Heart right ventricle (tissue), 2 donors: ENCODE measurements around the gene LRRC14B.

DNA sequence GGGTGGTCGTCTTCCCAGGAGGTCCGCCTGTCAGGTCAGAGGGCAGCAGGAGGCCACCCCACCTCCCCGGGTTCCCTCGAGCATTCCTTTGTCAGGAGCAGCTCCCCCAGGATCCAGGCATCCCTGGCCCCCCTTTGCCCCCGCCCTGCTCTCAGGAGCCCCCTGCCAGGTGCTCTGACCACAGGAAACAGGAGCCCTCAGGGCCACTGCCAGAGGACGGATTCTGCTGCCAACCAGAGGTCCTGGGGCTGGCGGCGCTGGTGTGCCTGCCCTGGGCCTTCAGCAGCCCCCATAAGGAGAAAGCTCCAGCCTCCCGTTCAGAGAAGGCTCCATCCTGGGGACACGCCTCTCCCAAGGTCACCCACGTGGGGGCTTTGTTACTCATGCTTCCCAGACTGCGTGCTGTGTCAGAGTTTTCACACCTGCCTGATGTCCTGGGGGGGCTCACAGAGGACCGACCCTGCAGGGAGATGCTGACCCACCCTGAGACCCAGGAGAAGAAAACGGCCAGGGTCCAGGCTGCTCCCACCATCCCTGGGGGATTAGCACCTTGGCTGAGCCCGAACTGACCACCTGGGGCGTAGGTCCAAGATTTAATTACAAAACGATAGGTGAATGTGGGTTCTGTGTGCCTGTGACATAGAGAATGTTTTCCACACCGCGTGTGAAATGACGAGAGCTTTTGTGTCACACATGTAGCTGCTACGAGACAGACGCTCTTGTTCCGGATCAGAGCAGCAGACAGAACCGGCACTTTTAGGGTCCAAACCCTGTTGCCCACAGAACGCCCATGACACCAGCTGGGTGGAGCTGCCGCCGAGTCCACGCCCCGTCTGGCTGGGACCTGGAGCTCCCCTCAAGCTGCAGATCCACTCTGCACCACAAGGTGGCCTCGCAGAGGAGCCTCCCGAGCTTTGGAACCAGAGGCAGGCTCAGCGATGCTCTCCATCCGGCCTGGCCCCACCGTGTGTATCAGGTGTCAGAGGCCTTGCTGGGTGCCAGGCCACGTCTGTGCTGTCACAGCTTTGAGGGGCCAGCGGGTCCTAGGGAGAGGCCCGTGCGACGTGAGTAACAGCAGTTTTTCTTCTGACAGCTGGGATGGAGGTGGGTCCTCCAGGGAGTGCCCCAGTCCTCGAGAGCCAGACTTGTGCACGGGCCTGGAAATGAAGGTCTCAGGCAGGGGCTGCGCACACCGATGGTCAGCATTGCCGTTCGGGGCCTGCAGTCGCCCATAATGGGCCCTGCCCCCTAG lies 3.0 kb upstream of the LRRC14B start:
- PRO-cap, 2 experiments: no peak in any of the 2 experiments

GRCh38 chr5:190974-192162 lies at the start of gene LRRC14B:
Gene LRRC14B (plus strand): TSS chr5:191495.
- PRO-cap, 2 experiments: peak in 2 of 2 experiments; most common plus-strand start chr5:191495 (in 2); most common minus-strand start chr5:191092 (in 2)

GRCh38 chr5:200826-201575 lies 9.7 kb downstream of the LRRC14B start:
- PRO-cap, 2 experiments: no peak in any of the 2 experiments

DNA sequence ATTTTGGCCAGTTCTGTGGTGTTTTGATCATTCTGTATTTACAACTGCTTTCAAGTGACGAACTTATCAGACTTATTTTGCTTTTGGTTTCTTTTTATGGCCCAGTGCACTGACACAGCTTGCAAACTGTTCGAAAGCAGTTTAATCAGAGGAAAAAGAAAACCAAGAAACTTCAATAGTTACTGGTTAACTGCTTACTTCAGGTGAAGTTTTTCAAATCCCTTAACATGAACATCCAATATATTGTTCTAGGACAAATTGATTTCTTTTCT lies 2.0 kb downstream of the SDHA start:
- PRO-cap, 2 experiments: no peak in any of the 2 experiments

- PRO-cap, 2 experiments: no peak in any of the 2 experiments
These were observed 287 bp downstream of the AHRR start for GRCh38 chr5:321854-322148.

DNA sequence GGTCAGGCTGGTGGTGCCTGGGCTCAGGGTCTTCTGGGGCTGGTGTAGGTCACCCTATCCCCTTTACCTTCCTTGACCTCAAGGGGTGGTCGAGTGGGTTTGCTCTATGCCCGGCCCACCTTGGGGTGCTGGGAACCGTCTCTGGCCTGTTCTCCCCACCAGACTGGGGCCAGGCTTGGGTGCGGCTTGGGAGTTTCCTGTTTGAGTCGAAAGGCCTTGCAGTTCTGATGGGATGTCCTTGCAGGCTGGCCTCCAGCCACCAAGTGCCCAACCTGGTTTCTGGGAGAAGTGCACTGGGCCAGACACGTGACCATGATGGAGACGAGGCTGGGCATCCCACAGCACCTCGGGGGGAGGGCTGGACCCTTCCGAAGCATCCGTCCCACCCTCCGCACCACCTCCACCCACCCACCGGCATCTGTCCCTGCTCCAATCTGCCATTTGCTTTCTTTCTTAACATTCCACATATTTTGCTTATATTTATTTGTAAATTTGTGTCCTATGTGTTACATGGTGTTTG lies 3.8 kb downstream of the AHRR start:
- PRO-cap, 2 experiments: no peak in any of the 2 experiments

GRCh38 chr5:473716-474705 lies 31.0 kb downstream of the EXOC3 start:
- PRO-cap, 2 experiments: no peak in any of the 2 experiments

DNA sequence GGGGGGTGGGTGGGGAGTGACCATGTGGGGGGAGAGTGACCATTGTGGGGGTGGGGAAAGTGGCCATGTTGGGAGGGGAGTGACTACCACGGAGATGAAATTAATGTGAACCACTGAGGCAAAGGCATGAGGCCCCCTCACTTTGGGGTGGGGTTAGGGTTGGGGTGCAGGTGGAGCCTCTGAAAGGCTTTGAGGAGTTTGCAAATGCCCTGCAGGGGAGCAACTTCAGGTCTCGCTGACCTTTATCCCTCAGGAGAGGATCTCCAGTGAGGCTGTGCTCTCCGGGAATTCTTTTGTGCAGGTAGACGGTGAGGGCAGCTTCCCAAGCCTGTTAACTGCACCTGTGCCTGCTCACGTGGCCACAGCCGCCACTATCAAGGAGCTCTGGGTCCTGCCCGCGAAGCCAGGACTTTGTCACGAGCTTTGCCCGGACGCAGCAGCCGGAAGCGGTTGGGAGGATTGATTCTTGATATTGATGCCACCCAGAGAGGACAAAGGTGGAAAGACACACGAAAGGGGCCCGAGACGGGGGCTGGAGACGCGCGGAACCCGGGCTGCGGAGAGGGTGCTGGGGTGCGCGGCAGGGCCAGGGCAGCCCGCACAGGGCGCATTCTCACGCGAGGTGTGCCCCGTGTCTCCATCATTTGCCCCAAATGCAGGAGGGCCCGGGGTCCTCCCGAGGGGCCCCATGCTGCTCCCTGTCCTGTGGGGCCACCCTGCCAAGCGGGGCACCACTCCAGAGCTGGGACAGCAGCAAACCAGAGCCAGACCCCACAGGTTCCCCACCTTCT lies 18.3 kb downstream of the SLC9A3 start:
- PRO-cap, 2 experiments: no peak in any of the 2 experiments

GRCh38 chr5:518653-519267 lies 5.5 kb downstream of the SLC9A3 start:
- PRO-cap, 2 experiments: no peak in any of the 2 experiments

DNA sequence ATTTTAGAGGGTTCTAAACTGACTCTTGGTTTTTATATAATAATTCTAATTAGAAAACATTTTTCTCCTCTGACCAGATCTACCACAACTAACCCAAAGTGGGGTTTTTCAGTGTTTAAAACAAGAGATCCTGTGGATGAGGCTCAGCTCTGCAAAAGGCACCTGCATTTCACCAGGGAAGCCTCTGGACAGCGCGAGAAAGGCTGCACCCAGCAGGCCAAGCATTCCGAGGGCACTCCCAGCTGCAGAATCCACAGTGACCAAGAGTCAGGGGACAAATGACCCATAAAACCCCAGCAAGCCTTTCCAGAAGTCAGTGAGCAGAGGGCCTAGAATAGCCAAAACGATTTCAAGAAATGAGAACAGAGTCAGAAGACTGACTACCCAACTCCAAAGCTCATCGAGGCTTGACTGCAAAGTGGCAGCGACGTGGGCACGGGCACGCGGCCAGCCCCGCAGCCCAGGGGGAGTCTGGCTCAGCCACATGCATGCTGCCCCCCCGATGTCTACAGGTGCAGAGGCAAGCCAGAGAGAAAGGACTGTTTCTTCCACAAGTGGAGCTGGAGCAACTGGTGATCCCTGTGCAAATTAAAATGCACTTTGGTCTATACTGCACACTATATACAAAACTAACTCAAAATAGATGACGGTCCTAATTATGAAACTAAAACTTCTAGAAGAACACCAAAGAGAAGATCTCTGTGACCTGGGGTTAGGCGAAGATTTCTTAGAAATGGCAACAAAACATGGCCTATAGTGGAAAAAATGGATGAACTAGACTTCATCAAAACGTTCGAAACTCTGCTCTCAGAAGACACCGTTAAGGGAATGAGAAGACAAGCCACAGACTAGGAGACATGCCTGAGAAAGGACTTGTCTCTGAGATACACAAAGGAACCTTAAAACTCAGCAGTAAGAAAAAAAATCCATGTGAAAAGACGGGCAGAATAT lies 26.1 kb downstream of the TPPP start:
- PRO-cap, 2 experiments: no peak in any of the 2 experiments

- PRO-cap, 2 experiments: peak in 1 of 2 experiments; most common minus-strand start chr5:694091 (in 1)
These were observed 718 bp upstream of the TPPP start for GRCh38 chr5:693894-694245.

DNA sequence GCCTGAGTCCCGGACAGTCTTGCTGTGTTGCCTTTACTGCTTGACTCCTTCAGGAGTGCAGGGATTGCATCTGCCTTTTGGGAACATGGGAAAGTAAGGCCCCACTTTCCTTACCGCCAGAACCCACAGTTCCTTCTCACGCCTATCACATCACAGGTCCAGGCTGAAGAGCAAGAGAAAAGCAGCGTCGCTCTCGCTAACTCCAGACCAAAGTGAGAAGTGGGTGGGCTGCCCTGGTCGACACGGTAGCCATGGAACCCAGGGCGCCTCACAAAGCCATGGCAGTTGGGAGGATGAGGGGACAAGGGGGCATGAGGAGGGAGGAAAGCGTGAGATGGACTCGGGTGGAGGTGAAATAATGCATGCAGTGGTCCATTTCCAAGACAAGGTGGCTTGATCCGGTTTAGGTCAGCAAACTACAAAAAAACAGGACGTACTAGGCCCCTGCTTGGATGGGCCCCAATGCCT lies 8.0 kb upstream of the ZDHHC11 start:
- PRO-cap, 2 experiments: no peak in any of the 2 experiments

GRCh38 chr5:891051-892148 lies 1.2 kb downstream of the BRD9 start:
- PRO-cap, 2 experiments: no peak in any of the 2 experiments

DNA sequence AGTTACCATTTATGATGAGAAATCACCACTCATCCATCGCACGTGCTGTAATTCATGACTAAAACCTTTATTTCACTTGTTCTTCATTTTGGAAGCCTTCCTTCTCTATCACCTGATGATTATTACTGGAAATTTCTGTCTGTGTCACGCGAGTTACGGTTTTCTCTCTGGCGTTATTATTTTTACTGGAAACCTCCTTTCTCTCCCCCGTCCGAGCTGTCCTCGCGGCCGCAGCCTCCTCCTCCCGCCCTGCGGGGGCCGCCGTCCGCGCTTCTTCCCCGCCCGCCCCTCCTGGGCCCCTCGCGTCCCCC lies 33.6 kb downstream of the TRIP13 start:
- PRO-cap, 2 experiments: no peak in any of the 2 experiments

DNA sequence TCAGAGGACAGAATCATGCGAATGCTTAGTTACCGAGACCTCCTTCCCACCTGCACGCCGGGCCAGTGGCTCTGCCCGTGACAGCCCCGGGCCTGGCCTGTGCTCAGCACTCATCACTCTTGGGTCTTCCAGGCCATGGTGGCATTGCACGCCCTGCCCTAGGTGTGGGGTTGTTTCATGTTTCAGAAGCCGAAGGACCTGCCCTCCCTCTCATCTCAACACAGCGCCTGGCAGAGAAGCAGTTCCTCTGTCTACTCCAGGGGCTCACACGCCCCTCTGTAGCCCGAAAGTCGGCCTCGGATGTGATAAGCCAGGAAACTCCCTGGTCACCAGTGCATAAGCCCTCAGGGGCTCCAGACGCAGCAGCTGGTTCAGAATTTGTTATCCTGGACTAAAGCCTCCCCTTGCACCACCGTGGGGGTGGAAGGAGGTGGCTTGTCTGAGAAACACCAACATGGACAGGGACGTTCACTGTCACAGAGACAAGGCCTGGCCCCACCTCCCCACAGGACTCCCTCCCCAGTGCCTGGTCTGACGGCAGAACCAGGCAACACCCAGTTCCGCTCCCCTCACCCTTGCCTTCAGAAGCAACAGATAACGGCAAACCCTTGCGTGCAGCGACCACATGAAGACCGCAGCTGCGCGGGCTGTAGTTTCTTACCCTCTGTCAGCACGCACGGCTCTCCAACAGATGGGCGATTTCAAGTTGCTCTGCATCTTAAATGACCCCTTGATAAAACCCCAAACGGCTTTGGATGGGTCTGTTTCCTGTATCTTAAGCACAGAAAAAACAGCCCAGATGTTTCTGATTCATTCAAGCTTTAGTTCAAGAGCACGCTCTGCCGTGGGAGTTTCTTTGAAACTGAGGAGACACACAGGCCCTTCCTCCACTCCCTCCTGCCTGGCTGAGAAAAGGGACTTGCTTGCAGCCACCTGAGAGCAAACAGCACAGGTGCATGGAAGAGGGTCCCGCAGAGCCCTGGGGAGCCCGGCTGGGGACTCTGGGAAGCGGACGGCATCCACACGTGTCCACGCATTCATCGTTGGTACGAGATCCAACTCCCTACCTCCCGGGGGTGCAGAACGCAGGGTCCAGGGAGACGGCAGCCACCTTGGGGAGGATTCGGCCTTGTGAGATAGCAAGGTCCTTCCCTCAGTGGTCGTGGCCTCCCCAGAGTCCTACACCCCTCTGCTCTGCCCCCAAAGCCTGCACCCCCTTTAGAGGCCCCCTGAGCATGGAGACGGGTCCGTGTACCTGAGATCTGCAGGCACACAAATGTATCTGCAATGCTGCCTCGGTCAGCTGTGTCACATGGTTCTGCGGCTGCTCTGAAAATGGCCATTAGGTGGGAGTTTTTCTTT lies 44.7 kb upstream of the NKD2 start:
- PRO-cap, 2 experiments: peak in 1 of 2 experiments; most common minus-strand start position 278 of the sequence (in 1)

- PRO-cap, 2 experiments: peak in 1 of 2 experiments; most common minus-strand start chr5:1138257 (in 1)
These were observed 25.9 kb upstream of the SLC12A7 start for GRCh38 chr5:1137475-1138485.

DNA sequence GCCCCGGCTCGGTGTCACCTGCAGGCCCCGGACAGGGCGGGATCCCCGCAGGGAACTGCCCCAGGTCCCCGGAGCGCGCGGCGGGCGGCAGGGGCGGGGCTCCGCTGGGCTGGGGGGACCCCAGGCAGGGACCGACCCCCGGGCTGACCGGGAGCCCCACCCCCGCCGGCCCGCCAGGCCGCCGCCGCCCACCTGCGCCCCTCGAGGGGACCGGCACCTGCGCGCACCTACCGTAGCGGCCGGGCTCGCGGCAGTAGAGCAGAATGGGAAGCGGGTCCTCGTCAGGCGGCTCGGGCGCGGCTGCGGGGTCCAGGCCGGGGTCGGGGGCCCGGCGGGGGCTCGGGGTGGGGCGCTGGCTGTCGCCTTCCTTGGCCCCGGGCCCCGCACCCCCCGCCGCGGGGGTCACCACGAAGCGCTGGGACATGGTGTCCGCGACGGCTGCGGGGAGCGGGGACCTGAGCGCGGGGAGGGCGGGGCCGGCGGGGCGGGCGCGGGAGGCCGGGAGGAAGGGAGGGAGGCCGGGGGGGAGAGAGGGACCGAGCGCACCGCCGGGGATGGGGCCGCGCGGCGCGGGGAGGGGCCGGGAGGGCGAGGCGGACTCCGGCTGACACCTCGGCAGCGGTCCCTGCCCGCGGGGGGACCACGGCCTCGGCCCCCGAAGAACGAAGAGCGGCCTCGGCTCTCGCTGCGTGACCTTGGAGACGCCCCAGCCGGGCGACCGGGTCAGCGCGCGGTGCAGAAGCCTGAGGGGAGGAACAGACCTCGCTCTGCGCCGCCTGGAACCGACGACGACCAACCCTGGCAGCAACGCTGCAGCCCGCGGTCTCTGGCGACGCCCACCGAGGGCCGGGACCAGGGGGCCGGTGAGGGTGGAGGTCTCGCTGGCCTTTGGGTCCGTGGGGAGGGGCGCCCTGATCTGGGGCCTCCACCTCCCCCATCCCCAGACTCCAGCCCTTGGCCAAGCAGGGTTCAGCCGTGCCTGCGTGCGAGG lies 43.9 kb upstream of the SLC12A7 start:
- PRO-cap, 2 experiments: no peak in any of the 2 experiments

DNA sequence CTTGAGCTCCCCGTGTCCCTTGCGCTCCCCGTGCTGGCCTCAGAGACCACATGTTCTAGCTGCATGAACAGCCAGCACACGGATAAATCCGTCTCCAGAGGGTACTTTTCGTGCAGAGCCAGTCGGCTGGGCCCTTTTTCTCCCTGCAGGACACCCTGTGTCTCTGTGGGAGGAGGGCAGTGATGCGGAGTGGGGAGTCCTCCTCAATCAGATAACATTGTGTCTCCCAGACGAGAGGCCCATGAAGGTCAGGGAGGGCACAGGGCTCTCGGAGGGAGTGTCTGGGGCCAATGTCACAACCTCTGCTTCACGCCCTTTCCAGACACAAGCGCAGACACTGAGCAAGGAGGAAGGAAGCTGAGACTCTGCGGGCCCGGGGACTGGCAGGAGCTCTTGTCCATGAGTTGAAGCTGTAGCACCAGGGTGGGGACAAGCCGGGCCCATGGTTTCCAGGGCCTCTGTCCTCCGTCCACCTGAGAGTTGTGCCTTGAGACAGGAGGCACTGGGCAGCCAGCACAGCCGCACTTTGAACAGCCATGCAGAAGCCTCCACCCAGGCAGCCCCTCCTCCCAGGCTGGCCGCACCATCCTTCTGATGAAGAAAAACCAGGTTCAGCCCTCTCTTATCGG lies 36.4 kb upstream of the SLC6A19 start:
- PRO-cap, 2 experiments: no peak in any of the 2 experiments

DNA sequence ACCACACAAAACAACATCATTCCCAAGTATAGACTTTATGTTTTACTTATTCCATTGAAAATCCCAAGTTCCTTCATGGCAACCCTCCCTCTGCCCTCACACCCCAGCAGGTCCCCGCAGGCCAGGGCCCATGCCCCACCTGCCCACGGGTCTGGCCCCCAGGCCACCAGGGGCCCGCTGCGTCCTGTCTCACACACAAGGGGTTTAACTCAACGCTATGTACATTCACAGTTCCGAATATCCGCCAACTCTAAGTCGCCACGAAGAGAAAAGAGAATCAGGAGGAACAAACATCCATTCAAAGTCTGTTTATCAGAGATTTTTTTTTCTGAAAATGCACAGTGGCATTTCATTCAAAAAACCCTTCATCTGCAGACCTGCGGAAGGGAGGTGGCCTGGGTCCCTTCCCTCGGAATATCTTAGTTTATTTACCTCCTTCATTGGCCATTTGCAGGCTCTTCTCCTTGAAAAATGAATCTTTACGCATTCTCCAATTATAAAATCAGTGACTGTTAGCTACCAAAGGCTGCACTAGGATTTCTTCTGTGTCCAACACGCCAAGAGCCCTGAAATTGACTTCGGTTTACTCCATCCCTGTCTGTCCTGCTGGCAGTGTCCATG lies 16.3 kb upstream of the SLC6A3 start:
- PRO-cap, 2 experiments: no peak in any of the 2 experiments

DNA sequence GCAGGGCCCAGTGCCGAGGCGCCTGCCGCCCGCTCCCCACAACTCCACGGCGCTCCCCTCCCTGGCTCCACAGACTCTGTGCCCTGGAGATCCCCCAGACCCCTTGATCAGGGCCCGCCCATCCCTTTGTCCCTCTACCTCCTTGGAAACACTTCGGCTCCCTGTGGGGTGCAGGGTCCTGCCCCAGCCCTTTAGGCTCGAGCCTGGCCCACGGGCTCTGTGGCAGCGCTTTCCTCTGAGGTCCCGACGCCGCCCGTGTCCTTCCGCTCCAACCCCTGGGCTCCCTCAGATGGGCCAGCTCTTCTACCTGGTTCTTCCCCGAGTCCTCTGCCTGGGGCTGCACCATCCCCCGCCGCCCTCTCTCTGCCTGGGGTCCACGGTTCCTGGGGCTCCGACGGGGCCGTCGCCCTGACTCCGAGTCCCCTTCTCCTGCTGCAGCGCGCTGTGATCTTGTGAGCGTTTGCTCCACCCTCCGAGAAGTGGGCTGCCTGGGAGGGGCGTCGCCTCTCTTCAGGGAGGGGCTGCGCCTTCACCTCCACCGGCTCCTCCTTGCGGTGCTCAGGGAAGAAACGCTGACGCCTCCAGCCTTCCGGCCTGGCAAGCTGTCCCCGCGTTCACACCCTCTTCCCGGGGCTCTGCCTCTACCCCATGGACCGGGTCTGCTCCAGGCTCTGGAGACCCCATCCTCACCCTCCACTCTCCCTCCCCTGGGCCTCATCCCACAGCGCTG lies 22.4 kb upstream of the SLC6A3 start:
- PRO-cap, 2 experiments: no peak in any of the 2 experiments